HTERT-HM (cell line): ENCODE measurements around a stretch of chr10.

DNA sequence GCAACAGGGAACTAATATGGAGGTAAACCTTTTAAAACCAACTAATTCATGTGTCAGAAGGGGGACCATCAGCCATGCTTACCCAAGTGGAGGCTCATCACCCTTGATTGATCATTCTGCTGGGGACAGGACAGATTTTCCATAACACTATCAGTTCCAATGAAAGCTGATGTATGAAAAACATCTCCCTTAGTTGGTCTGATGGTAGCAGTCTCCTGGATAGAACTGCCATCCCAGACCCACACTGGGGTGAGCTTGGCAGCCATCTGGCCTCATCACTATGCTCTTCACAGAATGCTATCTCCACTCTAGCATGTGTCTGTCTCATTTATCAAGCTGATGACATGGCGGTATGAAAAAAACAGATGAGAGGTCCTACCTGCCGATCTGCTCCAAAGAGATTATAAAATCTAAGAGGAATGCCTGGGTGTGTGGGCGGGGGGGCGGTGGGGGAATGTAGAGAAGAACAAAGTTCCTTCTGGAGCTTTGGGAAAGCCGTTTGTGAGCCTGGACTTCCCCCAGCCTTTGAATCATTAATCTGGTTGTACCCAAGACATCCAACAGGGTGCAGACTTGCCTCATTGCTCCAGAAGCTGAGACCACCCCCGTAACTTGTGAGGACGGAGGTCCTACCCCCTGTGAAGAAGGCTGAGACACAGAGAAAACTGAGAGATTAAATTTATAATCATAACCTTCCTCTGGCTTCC is 341.0 kb downstream of the KCNMA1 start:
- RRBS: no CpG with 5 or more reads among the region's 7 CpGs

DNA sequence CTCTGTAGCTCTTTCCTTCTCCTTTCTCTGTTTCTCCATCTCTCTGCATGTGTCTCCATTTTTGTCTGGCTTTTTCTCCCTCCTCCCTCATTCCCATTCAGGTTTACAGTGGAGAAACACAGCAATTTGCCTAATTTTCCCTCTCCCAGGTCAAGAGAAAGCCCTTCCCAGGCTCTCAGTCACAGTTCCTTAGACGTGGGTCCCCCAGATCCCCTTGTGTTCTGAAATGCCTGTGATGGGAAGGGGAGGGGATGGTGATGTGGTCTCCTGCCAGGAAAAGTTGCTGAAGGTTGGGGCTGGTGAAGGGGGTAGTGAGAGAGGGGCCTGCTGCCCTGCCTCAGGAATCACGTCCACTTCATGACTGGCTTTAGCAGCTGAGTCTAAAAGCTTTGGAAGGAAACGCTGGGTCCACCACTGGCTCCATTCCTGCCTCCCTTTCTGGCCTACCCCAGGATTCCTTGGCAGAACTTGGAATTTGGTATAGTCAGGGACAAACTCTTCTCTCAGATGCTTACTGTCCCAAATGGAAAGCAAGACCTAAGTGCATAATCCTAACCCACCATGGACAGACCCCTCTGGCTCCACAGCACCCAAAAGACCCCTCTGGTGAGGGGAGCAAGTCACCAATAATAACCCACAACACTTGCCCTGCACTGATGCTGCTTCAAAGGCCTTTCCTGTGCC is 296.1 kb downstream of the KCNMA1 start:
- RRBS: no CpG with 5 or more reads among the region's 3 CpGs

DNA sequence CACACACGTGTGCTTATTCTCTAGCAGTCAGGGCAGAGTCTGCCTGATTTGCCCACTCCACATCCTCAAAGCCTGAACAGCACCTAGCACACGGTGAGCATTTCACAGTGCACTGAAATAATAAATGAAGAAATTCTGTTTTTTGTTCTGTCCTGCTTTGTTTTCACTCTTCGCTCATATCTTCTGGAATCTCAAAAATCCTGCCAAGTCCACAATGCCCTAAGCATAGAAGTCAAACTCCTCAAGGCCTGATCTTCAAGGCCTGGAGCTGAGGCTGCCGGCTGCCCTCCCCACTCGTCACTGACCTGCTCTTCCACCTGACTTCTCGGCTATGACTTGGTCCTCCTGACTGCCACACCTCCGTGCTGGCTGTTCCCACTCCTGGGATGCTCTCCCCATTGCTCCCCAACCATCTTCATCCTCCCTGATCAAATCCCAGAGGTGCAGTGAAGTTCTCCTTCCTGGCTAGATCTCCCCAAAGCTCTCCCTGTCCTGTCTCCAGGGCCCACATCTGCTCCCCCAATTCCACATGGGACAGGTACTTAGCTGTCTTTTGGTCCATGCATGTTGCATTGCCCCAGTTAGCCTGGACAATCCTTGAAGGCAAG is 220.8 kb downstream of the KCNMA1 start:
- RRBS: no CpG with 5 or more reads among the region's 7 CpGs

DNA sequence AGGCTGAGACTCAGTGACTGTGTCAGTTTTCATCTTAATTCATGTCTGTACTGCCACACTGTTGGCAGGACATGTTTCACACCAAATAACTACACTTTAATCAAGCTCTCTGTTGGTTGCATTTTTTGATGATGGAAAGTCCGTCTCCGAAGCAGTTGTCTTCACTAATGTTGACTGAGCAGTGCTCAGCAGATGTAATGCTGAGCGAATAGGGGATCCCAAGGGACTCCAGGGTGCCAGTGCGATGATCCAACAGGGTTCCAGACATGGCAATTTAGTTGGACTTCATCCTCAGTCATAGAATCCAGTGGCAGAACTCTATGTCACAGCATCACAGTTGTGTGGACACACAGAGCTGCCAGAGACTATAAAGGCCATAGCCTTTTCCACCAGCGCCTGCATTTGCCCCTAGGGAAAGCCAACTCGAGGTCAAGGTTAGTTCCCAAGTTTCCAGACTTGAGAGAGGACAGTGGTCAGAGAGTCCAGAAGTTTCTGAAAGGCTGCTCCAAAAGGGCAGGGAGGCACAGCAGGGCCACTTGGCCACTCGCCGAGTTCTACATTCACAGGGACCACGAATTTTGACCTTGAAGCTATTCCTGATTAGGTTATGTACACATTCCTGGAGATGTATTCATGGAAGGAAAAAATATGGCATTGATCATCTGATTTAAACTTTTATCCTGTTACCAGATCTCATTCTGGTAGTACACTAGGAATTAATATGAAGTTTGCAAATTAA is 170.2 kb downstream of the KCNMA1 start:
- RRBS: no CpG with 5 or more reads among the region's 9 CpGs

GRCh38 chr10:77478059-77478624 is 159.5 kb downstream of the KCNMA1 start:
- RRBS: no CpG with 5 or more reads among the region's 4 CpGs

DNA sequence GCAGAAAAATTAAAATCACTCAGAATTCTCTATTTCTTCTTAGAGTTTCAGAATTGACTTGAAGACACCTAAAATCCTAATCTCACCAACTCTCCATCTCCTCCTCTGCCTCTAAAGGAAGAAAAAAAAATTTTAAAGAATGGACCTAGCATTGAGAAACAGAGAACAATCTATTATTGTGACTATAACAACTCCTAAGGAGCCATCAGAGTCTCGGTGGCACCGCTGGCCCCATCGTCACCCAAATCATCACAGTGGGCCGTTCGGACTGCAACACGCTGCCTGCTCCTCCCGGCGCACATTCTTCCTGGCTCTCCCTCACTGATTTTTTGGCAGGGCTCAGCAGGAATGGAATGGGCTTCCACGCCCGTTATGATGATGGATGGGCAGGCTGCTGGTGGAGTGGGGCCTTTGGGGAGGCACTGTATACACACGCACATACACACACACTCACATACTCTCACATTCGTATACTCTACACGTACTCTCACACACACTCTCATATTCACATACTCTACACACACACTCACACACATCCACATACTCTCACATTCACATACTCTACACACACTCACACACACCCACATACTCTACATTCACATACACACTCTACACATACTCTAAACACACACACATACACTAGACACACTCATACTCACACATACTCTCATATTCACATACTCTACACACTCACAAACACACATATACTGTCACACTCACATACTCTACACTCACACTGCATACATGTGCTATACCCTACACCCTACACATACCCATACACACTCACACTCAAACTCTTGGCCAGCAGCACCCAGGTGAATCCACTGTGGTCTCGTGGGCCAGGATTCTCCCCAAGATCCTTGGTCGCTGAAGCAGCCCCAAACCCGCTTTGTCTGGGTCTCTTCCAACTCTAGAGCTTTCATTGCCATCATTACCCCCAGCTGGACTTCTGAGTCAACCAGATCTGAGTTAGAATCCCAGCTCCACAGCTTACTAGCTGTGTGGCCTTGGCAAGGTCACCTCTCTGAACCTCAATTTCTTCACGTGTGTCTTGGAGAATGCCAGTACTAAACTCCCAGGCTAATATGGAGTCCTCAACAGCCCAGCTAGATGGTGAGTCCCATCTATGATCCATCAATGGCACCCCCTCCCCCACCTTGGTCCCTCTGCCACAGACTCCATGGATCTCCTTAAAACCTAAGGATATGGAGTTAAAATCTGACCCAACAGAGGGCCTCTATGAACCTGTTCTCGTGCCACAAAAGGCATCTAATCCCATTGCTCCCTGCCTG is 99.6 kb downstream of the KCNMA1 start:
- RRBS: no CpG with 5 or more reads among the region's 18 CpGs

DNA sequence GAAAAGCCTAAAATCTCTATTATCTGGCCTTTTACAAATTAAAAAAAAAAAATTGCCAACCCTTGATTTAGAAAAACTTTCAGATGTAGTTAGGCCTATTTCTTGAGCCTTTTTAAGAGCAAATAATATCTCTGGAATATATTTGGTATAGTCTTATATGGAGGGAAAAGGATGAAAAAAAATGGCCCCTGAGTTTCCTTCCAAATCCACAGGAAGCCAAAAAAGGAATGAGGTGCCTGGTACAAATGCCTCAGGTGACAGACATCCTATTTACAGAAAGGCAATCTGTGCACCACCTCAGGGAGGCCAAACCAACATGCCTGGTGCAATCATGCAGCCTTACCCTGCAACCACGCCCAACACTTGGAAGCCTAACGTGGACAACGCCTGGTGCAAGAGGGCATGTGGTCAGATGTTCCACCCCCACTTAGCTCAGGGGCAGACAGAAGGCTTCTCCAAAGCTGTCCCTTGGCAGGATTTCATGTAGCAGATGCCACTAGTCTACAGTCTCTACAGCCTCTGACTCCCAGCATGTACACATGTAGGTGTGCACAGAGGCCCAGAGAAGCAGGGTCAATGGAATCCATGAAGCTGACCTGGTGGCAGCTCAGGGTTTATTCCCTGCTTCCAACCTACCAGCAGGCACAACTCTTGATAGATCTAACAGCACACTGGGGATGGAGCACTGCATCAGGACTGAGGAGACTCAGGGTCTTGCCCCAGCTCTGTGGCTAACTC is 89.5 kb downstream of the KCNMA1 start:
- RRBS: no CpG with 5 or more reads among the region's 3 CpGs

- RRBS: no CpG with 5 or more reads among the region's 5 CpGs
Observed at GRCh38 chr10:77609715-77610141, 27.9 kb downstream of the KCNMA1 start.

DNA sequence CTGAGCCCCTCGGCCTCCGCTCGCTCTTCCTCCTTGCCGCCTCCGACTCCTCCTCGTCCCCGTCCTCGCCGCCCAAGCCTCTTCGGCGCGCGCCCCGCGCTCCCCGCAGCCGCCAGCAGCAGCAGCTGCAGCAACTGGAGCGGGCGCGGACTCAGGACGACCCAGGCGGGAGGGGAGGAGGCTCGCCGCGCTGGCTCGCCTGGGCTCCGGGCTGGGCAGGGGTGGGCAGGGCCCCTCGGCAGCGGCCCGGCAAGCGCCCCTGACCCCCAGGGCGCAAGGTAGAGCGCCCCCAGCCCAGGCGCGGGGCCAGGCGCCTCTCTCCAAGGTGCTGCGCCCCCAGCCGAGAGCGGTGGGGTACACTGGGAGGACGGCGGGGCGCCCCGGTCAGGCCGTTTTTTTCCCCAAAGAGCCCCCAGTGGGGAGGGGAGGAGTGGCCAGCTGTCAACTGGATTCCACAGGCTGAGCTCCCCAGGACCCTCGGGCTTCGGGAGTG is 784 bp upstream of the KCNMA1 start:
- RRBS: 3% methylated on average over 4 of the region's 46 CpGs

DNA sequence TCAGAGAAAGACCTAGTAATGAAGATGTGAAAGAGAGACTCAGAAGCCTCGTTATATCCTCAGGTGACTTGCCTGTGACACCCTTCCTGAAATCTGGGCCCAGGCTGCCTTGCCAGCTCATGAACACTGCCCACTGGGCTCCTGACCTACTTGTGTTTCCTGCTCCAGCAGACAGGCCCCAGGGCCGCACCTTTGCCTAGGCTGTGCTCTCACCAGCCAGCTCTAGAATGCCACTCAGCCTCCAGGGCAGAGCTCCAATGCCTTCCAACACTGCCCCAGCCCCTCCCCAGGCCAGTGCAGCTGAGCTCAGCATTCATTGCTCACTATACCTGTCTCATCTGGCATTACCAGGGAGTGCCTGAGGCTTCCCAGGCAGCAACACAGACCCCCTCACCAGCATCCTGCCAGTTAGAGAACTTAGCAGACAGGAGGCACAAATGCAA is 94.3 kb downstream of the DLG5 start:
- RRBS: no CpG with 5 or more reads among the region's 2 CpGs

DNA sequence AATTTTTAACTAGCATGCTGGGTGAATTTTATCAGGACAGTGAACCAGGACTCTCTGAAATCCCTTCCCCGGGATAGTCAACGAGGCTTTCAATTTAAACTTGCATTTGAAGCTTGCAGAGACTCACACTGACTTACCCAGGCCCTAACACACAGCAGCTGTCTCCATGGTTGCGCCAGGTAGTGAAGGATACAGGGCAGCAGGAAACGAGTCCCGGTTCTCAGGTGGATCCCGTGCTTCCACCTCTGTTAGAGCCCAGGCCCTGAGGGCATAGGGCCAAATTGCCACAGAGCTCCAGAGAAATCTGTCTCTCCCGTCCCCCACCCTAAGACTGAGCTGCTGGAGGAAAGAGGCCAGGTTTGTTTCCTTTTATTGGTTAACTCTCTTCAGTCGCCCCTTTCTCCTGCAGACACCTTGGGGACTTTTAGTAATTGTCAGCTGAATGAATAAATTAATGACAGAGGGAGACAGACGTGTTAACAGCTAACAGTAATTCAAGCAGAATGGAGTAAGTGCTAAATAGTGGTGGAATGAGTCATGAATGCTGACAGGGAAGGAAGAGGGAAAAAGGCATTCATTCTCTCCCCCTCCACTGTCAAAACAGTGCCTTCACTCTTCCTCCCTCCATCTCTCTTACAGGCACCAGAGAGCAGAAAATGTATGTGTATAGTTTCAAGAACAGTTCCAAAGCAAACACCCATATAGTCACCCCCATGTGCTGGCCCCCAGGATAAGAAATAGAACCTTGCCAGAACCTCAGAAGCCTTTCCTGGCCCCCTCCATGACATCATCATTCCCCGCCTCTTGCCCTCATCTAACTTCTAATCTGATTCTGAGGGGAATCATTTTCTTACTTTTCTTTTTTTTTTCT is 16.7 kb upstream of the DLG5 start:
- RRBS: 4% methylated on average over 1 of the region's 10 CpGs

- RRBS: no CpG with 5 or more reads among the region's 14 CpGs
Observed at GRCh38 chr10:78040515-78041693, 7.2 kb downstream of the RPS24 start.

DNA sequence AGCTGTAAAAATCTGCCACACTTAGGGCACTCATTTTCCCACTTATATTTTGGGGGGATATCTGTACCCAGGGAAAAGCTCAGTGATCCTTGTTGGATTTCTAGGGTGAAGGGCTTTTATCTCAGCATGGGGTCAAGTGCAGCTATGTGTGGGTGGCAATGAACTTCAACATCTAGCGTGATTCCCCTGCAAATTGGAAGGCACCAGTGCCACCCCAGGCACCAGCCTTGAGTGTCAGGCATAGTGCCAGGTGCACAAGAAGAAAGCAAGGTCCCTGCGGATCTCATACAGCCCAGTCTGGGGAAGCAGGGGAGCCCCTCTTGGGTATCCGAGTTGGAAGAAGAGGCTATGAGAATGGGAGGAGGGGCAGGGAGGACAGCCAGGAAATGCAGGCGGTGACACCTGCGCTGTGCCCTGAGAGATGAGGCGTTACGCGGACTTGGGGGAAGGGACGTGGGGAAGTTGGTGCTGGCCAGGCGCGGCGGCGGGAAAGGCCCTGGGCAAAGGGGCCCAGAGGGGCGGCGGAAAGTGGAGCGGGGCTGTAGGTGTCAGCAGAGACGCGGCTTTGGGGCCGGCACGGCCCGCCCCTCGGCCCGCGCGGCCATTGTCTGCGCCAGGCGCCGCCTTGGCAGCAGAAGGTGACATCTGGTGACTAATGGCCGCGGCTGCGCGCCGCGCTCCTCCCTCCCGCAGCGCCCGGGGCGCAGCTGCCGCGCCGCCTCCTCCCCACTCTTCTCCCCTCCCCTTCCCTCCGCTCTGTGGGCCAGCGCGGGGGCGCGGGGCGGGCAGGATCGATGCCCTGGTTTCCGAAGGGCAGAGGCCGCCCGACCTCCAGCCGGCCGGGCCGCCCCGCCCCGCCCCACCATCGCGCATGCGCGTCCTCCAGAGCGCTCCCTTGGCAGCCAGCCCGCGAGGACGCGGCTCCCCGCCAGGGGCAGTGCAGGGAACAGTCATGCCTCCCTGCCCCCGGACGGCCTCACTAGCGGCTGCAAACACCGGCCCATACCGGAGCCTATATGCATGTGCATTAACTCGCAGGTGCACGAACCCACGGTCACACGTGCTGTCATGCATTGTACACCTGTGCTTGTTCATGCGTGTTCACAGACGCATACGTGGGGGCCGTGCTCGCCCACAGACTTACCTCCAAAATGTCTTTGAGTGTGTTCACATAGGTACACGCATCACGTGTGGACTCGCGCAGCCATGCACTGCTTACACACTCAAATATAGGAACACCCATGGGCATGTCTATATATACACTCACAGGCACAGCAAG is 269.4 kb downstream of the RPS24 start:
- RRBS: no CpG with 5 or more reads among the region's 84 CpGs

GRCh38 chr10:78331415-78331846 is 297.8 kb downstream of the RPS24 start:
- RRBS: no CpG with 5 or more reads among the region's 5 CpGs

GRCh38 chr10:78510596-78511272 is 477.1 kb downstream of the RPS24 start:
- RRBS: no CpG with 5 or more reads among the region's 11 CpGs

GRCh38 chr10:78543459-78544325 is 510.0 kb downstream of the RPS24 start:
- RRBS: no CpG with 5 or more reads among the region's 15 CpGs

DNA sequence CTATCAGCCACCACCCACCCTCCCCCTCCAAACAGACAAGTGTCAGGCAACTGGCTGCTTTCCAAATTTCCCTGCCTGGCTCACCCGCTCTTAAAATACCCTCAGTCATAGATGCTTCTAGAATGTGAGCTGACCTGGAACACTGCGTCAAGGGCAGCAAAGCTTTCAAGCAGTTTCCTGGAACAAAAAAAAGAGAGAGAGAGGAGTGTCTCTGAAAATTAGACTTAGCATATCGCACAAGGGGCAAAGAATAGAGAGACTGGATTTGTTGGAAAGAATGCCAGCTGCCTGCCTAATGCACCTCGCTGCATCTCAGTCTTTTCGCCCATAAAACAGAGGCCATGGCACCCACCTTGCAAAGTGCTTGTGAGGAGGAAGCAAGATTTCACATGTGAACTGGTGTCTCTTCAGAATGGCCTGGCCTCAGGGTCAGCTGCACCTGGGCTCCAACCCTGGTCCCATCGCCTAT is 340.9 kb upstream of the ZMIZ1 start:
- RRBS: no CpG with 5 or more reads among the region's 6 CpGs

DNA sequence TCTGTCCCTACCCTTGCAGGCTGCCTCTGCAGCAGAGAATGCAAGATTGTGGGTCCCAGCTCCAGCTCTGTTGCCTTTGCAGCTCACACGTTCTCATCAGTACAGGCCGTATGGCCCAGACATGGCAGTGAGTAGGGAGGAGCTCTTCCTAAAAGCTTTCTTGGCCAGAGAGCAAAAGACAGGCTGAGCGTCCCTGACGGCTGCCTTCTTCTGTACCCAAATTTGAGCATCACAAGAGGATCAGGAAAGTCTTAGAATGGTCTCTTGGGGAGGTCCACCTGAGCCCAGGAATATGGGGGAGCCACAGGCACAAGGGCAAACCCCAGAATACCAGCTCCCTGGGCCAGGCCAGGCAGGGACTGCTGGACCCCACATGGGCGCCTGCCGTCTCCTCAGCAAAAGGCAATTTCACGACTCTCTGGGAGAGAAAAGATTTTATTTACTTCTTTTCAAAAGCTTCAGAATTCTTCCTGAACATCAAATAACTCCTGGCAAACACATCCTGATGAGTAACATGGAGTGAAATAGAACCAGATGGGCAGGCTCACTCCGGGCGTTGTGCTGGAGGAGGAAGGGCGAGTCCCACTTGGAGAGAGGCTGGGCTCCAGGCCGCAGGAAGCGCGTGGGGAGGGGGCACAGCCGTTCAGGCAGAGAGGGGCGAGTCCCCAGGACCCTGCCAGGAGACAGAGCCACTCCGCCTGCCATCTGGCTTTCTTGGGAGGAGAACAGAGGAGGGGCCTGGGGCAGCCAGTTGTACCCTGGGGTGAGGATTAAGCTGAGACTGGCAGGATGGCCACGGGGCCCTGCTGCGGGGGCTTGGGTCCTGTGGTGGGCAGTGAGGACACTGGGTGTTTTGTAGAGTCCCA is 266.1 kb upstream of the ZMIZ1 start:
- RRBS: no CpG with 5 or more reads among the region's 18 CpGs

GRCh38 chr10:78960417-78960887 is 108.3 kb upstream of the ZMIZ1 start:
- RRBS: no CpG with 5 or more reads among the region's 8 CpGs

DNA sequence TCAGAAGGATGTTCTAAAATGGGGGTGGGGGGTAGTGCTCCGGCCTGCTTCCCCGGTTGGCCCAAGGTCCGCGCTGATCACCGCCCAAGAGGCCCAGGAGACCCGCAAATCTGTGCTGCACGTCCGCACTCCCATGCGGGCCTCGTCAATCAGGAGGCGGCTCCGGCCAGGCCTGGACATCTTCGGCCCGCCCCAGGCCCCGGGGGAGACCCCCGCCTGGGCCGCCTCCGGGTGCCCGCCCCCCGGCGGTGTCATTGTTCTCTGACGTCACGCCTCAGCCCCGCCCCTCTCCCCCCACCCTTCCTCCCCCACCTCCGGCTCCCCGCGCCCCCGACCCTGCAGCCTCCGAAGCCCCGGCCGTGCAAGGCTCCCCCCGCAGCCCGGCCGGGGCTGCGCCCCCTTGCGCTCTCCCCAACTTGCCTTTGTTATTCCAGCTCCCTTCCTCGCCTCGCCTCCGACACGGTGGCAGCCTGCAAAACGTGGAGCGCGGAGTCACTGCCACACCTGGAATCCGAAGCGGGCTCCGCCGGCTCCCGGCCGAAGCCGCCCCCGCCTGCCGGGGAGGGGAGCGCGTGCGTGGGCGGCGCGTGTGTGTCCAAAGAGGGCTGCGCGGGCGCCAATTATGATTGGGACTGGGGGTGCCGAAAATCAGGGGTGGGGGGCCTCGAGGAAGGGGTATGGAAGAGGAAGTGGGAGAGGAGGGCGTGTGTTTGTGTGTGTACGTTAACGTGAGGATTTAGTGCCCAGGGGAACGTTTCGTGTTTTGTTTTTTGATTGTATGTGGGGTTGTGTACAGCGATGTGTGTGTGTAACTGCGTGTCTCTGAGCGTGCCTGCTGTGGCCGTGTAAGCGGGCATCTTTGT is 1.6 kb upstream of the ZMIZ1 start:
- RRBS: 2% methylated on average over 29 of the region's 73 CpGs